PC-3 (cell line): ENCODE data around the gene PGGT1B.

- RAMPAGE, long total RNA: no peak
Measured at GRCh38 chr5:113246165-113246699, 188.6 kb downstream of the TSSK1B start.

- RAMPAGE, long total RNA: no peak
Measured at GRCh38 chr5:113293638-113294245, 141.0 kb downstream of the TSSK1B start.

DNA sequence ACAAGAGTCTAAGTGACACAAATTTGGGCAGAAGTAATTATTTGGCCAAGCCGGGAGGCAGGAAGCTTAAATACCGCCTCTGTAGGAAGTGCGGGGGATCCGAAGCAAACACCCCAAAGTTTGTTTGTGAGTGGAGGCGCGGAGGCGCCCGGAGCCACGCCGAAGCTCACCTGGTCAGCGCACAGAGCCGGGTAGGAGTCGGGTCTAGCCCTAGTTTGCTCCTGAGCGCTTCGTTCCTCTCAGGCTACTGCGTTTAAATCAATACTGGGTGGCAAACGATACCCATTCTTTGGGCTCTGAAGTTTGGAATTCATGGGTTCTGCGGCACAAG is 865 bp downstream of the MCC start:
- RAMPAGE, long total RNA: no peak

DNA sequence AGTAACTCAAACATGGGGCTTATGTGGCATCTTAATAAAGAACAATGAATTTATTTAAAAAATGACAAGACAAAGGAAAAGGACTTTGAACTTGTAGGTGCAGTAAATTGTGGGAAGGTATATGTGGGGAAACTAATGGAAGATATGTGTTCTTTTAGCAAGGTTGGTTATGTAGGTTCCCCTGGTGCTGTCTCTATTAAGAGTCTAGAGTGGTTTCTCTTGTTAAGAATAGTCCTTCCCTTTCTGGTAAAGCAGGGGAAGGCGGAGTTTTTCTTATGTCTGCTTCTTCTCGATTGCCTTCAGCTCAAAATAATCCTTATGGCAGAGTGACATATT is 2.2 kb downstream of the YTHDC2 start:
- RAMPAGE, long total RNA: no peak

- RAMPAGE, long total RNA: no peak
Measured at GRCh38 chr5:114185257-114185680, 176.6 kb upstream of the KCNN2 start.

DNA sequence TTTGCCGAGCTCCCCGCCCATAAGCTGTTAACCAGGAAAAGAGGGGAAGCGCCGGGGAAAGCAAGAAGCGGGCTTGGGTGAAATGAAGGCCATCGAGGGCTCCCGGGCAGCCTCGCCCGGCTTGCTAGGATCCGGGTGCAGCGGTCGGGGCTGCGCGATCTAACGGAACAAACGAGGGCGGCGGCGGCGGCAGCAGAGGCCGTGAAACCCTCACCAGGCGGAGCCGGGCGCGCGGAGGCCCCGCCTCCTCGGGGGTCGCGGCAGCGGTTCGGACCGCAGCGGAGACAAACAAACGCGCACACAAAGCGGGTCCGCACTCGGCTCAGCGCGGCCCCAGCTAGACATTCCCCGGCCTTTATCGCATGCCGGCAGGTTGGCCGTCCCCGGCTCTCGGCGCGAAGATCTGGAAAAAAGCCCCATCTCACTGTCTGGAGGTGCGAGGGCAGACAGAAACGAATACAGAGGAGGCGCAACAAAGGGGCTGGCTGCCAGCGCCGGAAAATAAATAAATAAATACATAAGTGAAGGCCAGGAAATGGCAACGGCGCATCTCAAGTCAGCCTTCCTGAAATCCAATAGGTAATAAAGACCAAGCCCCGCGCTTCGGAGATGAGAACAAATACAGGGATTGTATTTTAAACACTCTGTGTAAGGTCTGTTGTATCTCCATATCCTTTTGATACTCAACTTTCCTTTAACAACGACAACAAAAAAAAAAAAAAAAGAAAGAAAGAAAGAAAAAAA is 10.6 kb upstream of the TRIM36 start:
- RAMPAGE, long total RNA: no peak

GRCh38 chr5:115262361-115263187 is at the start of gene PGGT1B:
PGGT1B (minus strand) TSS chr5:115262877.
- RAMPAGE, long total RNA: no peak

DNA sequence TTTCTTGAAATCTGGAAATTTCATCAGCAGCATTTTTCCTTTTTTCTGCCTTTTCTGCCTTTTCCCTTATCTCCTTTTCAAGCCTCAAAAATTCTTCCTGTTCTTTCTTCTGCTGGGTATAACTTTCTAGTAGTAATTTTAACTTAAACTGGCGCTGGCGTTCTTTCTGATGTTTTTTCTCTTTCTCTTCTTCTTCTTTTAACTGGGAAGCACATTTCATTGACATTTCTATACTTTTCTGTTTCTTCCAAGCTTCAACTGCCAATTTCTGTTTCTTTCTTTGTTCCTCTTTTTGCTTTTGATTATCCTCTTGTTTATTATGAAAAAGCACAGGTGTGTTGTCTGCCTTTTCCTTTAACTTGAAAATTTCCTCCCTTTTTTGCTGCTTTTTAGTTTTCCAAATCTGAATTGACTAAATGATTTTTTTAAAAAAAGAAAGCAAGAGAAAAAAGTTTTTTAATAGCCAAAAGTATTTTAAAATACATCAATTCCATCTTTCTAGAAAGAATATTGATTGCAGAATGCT is 8.6 kb upstream of the PGGT1B start:
- RAMPAGE, long total RNA: no peak

GRCh38 chr5:115275114-115275709 is 12.5 kb upstream of the PGGT1B start:
- RAMPAGE, long total RNA: no peak

DNA sequence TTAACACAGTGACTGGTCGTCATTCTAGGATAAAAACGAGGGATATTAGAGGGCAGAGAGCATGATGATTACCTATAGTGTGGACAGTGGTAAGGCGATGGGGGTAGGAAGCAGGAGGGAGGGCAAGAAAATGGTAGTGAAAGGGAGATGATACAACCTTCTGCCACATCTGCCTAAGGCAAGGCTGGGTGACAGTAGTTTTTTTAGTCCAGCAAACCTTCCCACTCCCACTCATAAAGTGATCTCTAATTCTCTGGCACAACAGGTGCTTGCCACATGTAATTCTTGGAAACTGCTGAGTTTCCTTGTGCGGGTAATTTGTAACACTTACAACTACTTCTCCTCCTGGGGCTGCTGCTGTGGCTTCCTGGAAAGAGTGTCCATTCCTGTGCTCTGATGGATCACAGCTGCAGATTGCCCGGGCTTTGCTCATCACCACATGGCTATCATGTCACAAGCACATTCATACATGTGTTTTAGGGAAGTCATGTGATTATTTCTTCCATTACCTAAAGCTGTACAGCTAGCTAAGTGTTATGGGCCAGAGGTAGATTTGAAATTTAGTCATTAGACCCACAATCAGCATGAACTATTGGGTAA is 117.9 kb upstream of the CCDC112 start:
- RAMPAGE, long total RNA: no peak

DNA sequence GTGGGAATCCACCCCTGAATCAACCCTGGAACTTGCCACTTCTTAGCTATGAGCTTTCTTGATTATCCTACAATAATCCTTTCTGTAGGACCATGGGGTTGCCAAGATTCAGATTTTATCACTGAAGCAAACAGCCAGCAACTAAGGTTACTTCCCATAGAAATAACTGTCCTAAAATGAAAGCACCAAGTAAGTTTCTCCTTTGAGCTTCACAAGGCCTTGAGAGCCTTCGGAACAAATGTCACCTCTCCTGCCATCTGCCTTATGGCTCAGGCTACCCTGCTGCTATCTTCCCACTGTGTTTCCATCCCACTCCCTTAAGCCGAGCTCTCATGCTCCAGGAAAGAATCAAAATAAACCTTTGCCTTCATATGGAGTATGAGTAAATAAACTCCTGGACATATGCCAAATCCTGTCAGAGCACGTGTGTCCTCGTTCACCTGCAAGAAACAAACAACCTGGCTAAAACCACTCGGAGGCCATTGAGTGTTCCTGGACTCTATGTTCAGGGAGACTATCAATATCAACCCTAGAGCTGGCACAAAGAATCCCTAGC is 122.2 kb upstream of the CCDC112 start:
- RAMPAGE, long total RNA: no peak

- RAMPAGE, long total RNA: no peak
Measured at GRCh38 chr5:115521074-115521389, 23.5 kb downstream of the FEM1C start.

GRCh38 chr5:115542760-115543765 is 1.5 kb downstream of the FEM1C start:
- RAMPAGE, long total RNA: no peak

- RAMPAGE, long total RNA: no peak
Measured at GRCh38 chr5:116038746-116039132, 6.5 kb downstream of the ARL14EPL start.

- RAMPAGE, long total RNA: no peak
Measured at GRCh38 chr5:116083944-116084703, 701 bp upstream of the COMMD10 start.

DNA sequence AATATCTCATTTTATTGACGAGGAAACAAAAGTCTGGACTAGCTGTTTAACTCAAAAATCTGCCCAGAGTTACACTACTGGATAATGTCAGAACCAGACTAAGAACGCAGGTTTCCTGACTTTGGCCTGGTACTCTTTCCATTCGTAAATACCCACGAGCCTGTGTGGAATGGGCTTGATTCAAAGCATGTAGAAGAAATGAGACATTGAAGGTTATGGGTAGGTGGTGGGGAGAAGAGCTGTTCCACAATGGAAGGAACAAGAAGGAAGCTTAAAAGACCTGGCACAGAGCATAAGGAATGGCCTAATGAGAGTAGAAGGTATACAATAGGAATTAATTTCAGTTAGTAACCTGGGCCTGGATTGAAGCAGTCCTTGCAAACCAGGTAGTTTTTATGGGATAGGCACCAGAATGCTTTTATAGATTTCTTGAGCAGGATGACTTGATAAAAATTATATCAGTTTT is 94.5 kb downstream of the COMMD10 start:
- RAMPAGE, long total RNA: no peak

DNA sequence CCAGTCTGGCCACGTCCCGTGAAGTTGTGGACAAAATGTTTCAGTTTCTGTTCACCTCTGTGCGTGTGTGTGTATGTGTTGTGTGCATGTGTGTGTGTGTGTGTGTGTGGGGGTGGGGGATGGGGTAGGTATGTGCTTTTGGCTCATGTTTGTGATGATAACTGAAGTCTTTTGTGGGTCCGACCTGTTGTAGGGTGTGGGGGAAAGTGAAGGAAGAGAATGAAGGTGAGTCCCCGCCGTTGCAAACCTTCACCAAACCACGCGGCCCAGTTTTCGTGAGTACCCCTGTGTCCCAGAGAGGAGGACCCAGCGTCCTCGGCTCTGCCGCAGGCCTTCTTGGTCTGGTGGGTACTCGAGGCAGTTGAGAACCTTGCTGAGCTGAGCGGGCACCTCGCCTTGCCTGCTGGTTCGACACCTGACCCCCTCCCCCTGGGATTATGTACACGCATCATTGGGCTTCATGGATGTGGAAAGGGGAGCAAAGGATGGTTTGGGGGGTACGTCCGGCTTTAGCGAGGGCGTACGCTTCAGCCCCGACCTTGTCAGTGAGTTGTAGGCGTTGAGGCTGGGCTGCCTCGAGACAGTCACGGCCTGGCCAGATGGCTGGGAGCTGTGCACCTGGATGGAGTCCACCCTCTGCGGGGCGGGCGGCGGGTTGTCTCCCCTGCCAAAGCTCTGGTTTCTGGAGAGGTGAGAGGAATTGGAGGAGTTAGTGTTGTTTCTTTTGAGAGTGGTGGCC is 128.3 kb downstream of the SEMA6A start:
- RAMPAGE, long total RNA: no peak

GRCh38 chr5:116570034-116570570 is 4.5 kb downstream of the SEMA6A start:
- RAMPAGE, long total RNA: no peak

GRCh38 chr5:116572688-116573415 is 1.8 kb downstream of the SEMA6A start:
- RAMPAGE, long total RNA: no peak

DNA sequence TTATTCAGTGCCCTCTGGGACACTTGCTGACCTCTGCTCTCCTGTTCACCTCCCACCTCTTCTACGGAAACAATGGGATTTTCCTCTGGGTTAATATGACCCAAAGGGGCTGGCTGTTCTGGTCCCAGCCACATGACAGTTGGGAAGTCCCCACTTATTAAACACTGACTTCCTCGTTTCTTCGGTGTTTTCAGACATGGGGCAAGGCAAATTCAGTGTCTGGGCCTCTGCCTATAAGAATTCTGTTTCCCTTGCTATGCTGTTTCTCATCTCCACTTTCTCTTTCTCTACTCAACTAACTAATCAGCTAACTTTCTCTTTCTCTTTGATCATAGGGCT is 107.0 kb upstream of the SEMA6A start:
- RAMPAGE, long total RNA: no peak